Neural cell (in vitro differentiated cells): ENCODE measurements around the gene NFAT5.

- RAMPAGE, long total RNA, result no peak
Measured at GRCh38 chr16:68636669-68637020, 8.5 kb upstream of the CDH3 start.

GRCh38 chr16:68640861-68641344 is 4.2 kb upstream of the CDH3 start:
- RAMPAGE, long total RNA, result no peak

DNA sequence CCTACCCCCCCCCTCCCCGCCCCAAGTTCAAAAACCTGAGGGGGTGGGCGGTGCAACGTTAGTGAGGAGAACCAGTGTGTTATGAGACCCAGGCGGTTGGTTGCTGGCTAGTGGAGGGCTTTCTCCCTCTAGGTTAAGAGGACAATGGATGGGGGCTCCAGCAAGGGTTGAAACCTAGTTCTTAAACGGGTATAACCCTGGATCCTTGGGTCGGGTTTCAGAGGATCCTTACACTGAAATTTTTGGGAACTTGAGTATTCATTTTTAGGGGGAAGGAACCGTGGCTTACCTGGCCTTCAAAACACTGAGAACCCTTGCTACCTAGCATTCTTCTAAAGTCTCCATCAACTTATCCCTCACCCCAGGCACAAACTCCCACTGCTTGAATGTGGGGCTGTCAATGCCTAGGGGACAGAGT is 1.4 kb downstream of the CDH3 start:
- RAMPAGE, long total RNA, result no peak

DNA sequence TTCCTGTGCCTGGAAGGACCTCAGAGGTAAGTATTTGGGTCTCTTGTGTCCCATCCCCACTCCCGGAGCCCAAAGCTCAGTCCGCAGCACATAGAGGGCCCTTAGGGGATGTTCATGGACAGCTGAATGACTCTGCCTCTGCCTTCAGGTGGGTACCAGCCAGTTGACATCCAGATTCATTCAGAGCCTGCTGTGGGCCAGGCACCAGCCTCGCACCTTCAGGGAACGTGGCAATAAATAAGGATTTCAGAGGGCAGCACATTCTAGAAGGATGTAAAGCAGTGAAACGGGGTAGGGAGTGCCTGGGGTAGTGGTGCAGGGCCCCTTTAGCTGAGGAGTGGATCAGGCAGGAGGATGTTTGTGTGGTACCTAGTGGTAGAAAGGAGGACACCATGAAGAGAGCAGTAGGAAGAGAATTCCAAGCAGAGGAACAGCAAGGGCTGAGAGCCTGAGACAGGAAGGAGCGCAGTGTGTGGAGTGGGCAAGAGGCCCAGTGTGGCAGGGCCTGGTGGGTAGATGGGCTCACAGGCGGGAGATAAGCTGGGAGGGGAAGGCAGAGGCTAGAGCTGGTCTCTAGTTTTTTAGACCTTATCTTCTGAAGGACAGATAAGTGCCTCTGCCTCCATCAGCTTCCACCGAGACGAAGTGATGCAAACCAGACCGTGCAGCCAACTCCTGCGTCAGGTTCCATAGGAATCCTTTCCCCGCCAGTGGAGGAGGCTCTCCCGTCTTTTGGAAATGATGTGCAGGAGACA is 33.4 kb downstream of the CDH1 start:
- RAMPAGE, long total RNA, result no peak

- RAMPAGE, long total RNA, result no peak
Measured at GRCh38 chr16:68778298-68779326, 41.5 kb downstream of the CDH1 start.

GRCh38 chr16:68786354-68786986 is 49.4 kb downstream of the CDH1 start:
- RAMPAGE, long total RNA, result no peak

GRCh38 chr16:69165248-69165655 is 21.7 kb upstream of the SNTB2 start:
- RAMPAGE, long total RNA, result no peak

GRCh38 chr16:69216092-69216697 is 29.2 kb downstream of the SNTB2 start:
- RAMPAGE, long total RNA, result no peak

DNA sequence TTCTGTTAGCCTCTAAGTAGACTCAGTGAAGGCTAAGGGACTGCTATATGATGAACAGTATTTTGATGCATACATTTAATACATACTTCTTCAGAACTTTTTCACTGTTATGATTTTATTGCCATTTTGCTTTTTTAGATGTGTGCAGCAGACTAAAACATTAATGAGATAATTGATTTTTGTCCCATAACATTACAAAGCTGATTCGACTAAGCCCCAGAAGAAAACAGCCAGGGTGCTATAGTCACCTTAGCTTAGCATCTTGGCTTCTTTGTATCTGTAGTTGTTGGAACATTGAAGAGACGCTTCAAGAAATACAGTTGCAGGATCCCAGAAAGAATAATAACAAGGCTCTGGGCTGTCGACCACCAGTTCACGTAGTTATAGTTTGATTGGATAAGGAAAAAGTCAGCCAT is 3.6 kb downstream of the NIP7 start:
- RAMPAGE, long total RNA, result no peak

GRCh38 chr16:69384867-69385305 is 921 bp downstream of the TERF2 start:
- RAMPAGE, long total RNA, result no peak

GRCh38 chr16:69428962-69429770 is 4.7 kb downstream of the CYB5B start:
- RAMPAGE, long total RNA, result no peak

GRCh38 chr16:69443737-69444912 is 19.7 kb downstream of the CYB5B start:
- RAMPAGE, long total RNA, result no peak

DNA sequence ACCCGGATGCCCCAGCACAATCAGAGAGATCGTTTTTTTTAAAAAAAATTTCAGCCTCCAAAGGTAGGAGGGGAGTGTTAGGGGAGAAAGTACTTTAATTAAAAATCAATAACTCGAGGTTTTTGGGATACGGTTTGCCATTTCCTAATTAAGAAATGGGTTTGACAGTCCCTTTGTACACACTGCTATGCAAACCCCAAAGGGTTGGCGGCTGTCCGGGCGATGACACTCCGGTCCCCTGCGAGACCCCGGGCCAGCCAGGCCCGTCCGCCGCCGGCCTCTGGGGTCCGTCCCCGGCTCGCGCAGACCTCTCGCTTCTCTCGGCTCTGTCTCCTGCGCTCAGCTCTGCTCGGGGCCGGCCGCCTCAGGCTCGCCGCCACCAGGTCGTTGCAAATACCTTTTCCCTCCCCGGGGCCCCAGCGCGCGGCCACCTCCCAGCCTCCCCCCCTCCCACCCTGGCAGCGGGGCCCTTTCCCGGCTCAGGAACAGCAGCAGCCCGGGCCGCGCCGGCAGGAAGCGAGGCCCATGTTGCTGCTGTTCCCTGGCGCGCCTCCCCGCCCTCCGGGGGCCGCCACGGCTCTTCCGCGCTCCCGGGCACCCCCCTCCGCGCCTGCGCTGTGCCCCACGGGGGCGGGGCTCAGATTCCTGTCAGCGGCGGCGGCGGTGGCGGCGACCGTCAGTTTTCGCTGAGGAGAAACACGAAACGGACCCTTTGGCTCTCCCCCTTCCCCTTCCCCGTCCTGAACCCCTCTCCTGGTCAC is at the start of gene NFAT5:
Gene NFAT5, plus strand, starts transcription at position 640 of the 761 bp plus-strand sequence.
- RAMPAGE, long total RNA, result no peak

GRCh38 chr16:69566088-69566789 is 473 bp downstream of the NFAT5 start:
- RAMPAGE, long total RNA, result no peak

DNA sequence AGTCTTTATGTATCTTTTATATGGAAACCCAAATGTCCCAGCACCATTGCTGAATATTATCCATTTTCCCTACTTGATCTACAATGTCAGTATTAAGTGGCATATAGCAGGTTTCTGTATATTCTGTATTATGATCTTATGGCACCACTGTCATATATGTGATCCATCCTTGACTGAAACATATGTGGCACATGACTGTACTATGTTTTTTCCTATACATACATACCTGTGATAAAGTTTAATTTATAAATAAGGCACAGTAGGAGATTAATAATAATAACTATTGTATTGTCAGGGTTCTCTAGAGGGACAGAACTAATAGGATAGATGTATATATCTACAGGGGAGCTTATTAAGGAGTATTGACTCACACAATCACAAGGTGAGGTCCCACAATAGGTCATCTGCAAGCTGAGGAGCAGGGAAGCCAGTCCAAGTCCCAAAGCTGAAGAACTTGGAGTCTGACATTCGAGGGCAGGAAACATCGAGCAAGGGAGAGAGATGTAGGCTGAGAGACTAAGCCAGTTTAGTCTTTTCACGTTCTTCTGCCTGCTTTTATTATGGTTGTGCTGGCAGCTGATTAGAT is 28.8 kb downstream of the NFAT5 start:
- RAMPAGE, long total RNA, result no peak

DNA sequence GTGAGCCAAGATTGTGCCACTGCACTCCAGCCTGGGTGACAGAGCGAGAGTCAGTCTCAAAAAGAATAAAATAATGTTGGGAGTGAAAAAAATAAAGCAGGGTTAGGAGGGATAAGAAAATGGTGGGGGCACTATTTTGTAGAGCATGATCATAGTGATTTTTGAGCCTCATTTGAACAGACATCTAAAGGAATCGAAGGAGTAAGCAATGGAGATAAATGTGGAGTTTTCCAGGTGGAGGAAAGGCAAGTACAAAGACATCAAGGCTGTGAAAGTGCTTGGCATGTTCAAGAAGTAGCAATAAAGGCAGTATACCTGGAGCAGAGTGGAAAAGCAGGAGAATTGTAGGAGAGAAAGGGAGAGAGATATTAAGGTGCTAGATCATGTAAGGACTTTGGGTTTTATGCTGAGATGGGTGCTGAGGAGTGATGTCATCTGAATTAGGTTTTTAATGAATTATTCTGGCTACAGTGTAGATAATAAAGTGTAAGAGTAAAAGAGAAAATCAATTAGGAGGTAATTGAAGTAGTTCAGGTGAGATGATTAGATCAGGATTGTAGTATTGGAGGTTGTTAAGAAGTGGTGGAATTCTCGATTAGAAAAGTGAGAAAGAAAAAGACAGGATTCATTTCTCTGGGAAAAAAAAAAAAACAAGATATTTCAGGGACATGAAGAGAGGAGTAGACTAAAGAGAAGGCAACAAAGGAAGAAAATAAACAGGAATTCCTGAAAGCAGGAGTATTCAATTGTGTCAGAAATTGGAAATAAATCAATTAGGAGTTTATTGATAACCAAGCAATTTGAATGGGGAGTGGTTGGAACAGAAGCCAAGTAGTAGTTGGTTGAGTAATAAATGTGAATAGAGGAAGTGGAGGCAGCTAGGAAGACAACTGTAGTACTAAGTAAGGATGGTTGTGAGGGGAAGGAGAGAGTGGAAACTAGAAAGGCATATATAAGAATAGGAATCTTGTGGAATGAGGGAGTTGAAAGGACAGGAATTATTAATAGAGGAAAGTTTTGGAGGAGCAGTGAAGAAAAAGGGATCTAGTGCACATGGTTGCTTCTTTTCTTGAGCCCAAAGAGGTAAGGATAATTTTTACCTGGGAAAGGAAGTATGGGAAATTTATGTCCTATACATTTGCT is 34.1 kb downstream of the NFAT5 start:
- RAMPAGE, long total RNA, result no peak

GRCh38 chr16:69655388-69655939 is 70.9 kb downstream of the NQO1 start:
- RAMPAGE, long total RNA, result no peak

- RAMPAGE, long total RNA, result no peak
Measured at GRCh38 chr16:69689706-69690316, 36.5 kb downstream of the NQO1 start.

DNA sequence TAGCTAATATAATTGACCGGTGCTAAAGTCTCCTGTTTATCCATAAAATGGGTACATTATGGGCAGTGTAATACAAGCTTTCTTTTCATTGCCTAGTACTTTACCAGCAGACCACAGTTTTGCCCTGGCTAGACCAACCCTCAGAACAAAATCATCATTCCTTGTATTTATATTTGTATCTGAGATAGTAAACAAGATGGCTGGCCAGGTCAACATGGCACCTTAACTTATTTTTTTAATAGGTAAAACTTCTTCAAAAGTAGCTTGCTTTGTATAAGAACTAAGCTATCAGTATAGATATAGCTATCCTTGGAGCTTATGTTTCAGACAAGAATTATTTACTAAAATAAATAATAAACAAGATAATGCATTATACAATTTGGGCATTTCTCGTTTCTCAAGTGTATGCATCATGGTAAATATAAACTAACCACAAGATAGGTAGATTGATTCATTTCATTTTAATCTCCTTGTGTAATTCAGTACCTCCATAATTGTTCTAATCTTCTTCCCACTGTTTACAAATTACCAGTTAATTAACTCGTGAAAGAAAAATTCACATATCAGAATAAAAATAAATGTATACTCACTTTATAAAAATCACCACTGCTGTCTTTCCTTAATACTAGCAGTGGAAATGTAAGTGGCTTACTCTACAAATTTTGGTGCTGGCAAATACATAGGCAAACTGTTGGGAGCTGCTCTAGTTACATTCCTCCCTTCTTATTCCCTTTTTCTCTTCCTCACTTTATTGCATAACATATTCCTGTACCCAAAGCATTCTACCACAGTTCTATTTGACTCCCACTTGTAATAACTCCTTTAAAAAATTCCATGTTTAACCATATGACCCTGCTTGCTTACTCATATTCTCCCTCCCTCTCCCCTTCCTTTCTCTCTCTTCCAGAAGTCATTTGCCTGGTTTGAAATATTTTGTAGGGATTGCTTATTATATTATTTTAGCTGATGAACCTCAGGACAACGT is 23.0 kb downstream of the NQO1 start:
- RAMPAGE, long total RNA, result no peak

- RAMPAGE, long total RNA, result no peak
Measured at GRCh38 chr16:69890037-69890418, 61.1 kb upstream of the CLEC18A start.